ENCODE results near the genes MED13L, FBXO21 and TAOK3.

DNA sequence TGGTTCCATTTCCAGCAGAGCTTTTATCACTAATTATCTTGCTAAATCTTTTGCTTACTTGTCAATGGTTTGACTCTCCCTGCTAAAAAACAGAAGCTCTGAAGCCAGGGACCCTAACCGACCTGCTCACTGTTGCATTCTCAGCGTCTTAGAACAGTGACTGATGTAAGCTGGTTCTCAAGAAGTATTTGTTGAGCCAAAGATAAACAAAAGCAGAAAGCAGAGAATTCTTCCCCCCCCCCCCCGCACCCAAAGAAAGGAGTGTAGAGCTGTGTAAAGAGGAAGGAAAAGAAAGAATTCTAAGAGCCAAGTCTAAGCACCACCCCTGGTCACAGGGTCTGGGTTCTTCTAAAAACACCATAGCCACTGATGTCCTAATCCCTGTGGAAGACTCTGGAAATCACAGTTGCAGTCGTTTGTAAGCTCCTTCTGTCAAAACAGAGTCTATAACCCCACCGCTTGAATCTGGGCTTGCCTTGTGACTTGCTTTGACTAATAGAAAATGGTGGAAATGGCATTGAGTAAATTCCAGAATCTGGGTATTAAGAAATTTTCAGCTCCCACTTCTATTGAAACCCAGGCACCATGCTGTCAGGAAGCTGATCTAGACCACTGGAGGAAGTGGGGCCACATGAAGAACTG is 385.7 kb downstream of the MED13L start:
- RAMPAGE, long total RNA = no peak
- RRBS = no CpG with 5 or more reads among the region's 5 CpGs
PRO-cap:
- standard = no peak
- CoPRO, capped RNA only, 2 experiments = no peak in any of the 2 experiments
- CoPRO, capped and uncapped RNA, 2 experiments = no peak in any of the 2 experiments
- CoPRO, uncapped RNA only, 2 experiments = no peak in any of the 2 experiments
CAGE:
- cytosol, long polyA plus RNA = no peak
- long polyA plus RNA = no peak
- nucleolus, long total RNA = no peak
- nucleus, long polyA plus RNA = no peak

DNA sequence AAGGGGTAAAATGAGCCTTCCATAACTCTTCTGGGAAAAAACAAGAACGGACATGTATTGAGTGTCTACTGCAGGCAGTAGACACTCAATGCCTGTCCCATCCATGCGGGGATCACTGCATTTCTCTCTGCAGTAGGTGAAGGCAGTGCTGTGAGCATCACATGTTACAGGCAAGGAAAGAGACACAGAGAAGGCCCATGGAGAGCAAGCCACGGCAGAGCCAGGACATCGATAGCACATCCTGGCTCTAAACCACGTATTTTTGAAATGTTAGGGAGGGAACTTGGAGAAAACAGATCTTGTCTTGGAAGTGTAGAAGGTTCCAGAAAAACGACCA is 328.4 kb downstream of the MED13L start:
- RAMPAGE, long total RNA = no peak
- RRBS = no CpG with 5 or more reads among the region's 6 CpGs
PRO-cap:
- standard = no peak
- CoPRO, capped RNA only, 2 experiments = no peak in any of the 2 experiments
- CoPRO, capped and uncapped RNA, 2 experiments = no peak in any of the 2 experiments
- CoPRO, uncapped RNA only, 2 experiments = peak in 1 of 2 experiments; most common minus-strand start position 166 of the sequence (in 1)
CAGE:
- cytosol, long polyA plus RNA = no peak
- long polyA plus RNA = no peak
- nucleolus, long total RNA = no peak
- nucleus, long polyA plus RNA = no peak

GRCh38 chr12:116123130-116124265 is 154.0 kb downstream of the MED13L start:
- RAMPAGE, long total RNA = no peak
- RRBS = no CpG with 5 or more reads among the region's 12 CpGs
PRO-cap:
- standard = no peak
- CoPRO, capped RNA only, 2 experiments = no peak in any of the 2 experiments
- CoPRO, capped and uncapped RNA, 2 experiments = no peak in any of the 2 experiments
- CoPRO, uncapped RNA only, 2 experiments = peak in 2 of 2 experiments; most common plus-strand start chr12:116123780 (in 1); most common minus-strand start chr12:116123305 (in 1)
CAGE:
- cytosol, long polyA plus RNA = no peak
- long polyA plus RNA = no peak
- nucleolus, long total RNA = no peak
- nucleus, long polyA plus RNA = no peak

DNA sequence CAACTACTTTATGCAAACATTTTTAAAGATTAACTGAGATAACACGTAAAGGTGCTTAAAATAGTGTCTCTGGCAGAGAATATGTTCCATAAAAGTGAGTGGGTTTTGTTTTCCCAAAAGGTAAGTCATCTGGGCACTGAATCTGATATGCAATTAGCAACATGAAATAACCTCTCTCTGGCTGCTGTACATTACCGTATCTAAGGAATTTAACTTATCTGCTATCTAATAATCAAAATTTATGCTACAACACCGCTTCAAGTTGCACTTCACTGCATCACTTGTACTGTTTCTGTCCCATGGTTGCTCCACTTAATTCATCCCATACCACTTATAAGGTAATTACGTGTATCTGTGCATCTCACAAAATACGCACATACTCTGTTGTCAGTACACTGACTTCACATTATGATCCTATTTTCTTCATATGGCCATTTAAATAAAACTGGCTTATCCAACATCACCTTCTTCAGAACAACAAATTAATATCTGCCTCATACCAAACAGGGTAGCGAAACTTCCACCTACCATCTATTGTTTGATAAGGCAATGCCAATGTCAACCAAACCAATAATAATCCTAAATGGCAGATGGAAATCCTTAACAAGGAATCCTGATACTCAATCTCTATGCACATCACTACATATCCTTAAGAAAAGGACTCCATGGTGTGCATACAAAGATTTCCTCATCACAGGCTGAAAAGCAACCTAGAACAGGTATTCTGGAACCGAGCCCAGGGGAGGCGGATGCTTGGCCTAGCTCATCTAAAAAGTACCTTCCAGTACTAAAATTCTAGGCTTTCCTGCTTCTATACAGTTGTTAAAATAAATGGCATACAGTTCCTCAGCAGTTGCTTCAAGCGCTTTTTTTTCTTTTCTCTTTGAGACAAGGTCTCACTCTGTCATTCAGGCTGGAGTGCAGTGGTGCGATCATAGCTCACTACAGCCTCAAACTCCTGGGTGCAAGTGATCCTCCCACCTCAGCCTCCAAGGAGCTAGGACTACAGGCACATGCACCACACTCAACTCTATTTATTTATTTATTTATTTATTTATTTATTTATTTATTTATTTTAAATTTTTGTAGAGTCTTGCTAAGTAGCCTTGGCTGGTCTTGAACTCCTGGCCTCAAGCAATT is 132.5 kb downstream of the MED13L start:
- RAMPAGE, long total RNA = no peak
- RRBS = no CpG with 5 or more reads among the region's 10 CpGs
PRO-cap:
- standard = no peak
- CoPRO, capped RNA only, 2 experiments = no peak in any of the 2 experiments
- CoPRO, capped and uncapped RNA, 2 experiments = no peak in any of the 2 experiments
- CoPRO, uncapped RNA only, 2 experiments = peak in 1 of 2 experiments; most common minus-strand start position 168 of the sequence (in 1)
CAGE:
- cytosol, long polyA plus RNA = no peak
- long polyA plus RNA = no peak
- nucleolus, long total RNA = no peak
- nucleus, long polyA plus RNA = no peak

DNA sequence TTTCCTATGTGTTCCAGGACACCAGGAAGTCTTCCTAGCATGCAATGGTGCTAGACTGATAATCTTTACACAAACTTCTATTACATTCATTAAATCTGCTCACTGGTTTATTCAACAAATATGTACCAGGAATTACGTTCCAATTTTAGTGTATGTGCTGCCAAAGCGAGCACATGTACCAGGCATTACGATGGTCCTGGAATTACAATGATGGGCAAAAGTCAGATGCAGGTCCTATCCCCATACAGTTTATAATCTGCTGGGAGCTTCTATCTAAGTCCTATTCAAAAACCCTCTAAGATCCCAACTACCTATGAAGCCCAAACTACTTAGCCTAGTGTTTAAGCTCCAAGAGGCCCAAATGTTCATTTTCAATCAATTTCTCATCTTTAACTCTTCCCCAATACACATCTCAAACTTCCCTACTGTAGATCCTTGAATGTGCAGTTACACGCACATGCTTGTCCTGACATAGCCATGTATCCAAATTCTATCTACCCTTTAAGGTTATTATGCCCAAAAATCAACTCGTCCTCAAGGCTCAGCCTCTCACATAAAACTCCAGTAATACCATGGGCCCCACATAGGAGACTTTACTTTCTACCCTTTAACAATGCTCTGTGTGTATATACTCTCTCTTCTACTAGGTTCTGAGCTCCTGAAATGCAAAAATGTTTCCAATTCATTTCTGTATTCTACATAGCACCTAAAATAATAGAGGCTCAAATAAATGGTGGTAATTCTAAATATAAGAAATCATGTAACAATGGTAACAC is 53.4 kb downstream of the MED13L start:
- RAMPAGE, long total RNA = no peak
- RRBS = no CpG with 5 or more reads among the region's 5 CpGs
PRO-cap:
- standard = no peak
- CoPRO, capped RNA only, 2 experiments = no peak in any of the 2 experiments
- CoPRO, capped and uncapped RNA, 2 experiments = no peak in any of the 2 experiments
- CoPRO, uncapped RNA only, 2 experiments = peak in 1 of 2 experiments; most common minus-strand start position 60 of the sequence (in 1)
CAGE:
- cytosol, long polyA plus RNA = no peak
- long polyA plus RNA = no peak
- nucleolus, long total RNA = no peak
- nucleus, long polyA plus RNA = no peak

DNA sequence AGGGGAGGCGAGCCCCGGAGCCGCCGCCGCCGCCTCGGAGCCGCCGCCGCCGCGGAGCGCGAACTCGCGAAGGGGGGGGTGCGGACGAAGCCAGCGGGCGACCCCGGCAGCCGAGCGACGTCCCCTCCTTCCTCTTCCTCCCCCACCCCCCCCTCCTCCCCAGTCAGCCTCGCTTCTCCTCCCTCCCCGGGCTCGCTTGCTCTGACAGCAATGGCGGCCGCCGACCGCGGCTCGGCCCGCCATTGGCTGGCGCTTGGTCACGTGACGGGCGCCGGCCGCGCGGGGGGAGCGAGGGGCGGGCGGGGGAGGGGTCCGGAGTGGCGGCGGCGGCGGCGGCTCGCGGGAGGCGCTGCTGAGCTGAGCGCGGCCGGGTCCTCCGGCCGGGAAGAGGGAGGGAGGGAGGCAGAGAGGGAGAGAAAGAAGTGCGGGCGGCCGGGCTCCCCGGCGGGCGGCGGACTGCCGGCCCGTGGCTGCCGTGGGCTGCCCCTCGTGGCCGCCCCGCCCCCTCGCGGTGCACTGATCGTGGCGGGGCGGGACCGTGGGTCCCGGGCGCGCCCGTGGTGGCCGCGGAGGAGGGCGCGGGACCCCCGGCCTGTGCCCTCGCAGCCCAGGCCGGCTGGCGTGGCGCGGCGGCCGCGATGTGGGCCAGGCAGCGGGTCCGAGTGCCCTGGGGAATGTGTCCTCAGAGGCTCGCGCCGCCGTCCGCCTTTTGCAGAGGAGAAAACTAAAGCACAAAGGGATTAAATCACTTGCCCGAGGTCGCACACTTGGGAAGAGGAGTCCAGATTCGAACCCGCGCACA is at the start of gene MED13L:
Gene MED13L (minus strand): TSS at position 212 of the 802 bp plus-strand sequence.
- RAMPAGE, long total RNA = no peak
- RRBS = 1% methylated on average over 57 of the region's 107 CpGs
PRO-cap:
- standard = bidirectional peak, plus-strand start at position 405 of the sequence, minus-strand start at position 203 of the sequence; bidirectional peak, plus-strand start at position 516 of the sequence, minus-strand start at position 458 of the sequence
- CoPRO, capped RNA only, 2 experiments = peak in 2 of 2 experiments; most common plus-strand start position 405 of the sequence (in 2); most common minus-strand start position 158 of the sequence (in 1)
- CoPRO, capped and uncapped RNA, 2 experiments = peak in 2 of 2 experiments; most common plus-strand start position 307 of the sequence (in 1); most common minus-strand start position 72 of the sequence (in 1)
- CoPRO, uncapped RNA only, 2 experiments = peak in 1 of 2 experiments; most common plus-strand start position 409 of the sequence (in 1); most common minus-strand start position 115 of the sequence (in 1)
CAGE:
- cytosol, long polyA plus RNA = no peak
- long polyA plus RNA = no peak
- nucleolus, long total RNA = no peak
- nucleus, long polyA plus RNA = no peak

GRCh38 chr12:116313073-116313578 is 35.6 kb upstream of the MED13L start:
- RAMPAGE, long total RNA = no peak
- RRBS = no CpG with 5 or more reads among the region's 10 CpGs
PRO-cap:
- standard = no peak
- CoPRO, capped RNA only, 2 experiments = no peak in any of the 2 experiments
- CoPRO, capped and uncapped RNA, 2 experiments = no peak in any of the 2 experiments
- CoPRO, uncapped RNA only, 2 experiments = no peak in any of the 2 experiments
CAGE:
- cytosol, long polyA plus RNA = no peak
- long polyA plus RNA = no peak
- nucleolus, long total RNA = no peak
- nucleus, long polyA plus RNA = no peak

- RAMPAGE, long total RNA = no peak
- RRBS = no CpG with 5 or more reads among the region's 11 CpGs
PRO-cap:
- standard = no peak
- CoPRO, capped RNA only, 2 experiments = no peak in any of the 2 experiments
- CoPRO, capped and uncapped RNA, 2 experiments = no peak in any of the 2 experiments
- CoPRO, uncapped RNA only, 2 experiments = no peak in any of the 2 experiments
CAGE:
- cytosol, long polyA plus RNA = no peak
- long polyA plus RNA = no peak
- nucleolus, long total RNA = no peak
- nucleus, long polyA plus RNA = no peak
Measured at GRCh38 chr12:116610917-116611618, 51.9 kb downstream of the MAP1LC3B2 start.

DNA sequence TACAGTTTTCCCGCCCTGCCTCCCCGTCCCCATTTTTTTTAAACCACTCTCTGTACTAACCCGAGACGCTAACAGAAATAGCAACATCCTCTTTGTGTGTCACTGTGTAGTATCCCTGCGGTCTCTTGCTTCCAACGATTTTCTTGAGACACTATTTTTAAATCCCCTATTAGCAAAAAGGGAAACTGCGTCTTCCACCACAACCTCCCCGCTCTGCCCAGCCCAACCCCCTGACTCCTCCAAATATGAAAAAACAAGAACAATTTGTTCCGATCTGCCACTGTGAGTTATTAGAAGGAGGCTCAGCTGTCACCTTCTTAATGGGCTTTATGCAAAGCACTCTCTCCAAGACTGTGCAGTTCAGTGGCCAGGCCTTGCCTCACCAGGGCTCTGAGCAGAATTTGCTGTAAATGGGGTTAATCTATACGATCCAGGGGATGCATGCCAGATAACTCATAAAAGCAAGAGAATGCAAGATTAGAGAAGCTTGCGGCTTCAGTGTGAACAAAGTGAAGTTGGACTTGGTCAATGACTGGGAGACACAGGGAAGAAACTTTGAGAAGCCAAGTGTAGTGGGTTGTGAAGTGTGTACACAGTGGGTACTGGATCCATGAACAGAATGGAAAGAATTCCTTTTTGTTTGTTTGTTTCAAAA is 76.4 kb downstream of the MAP1LC3B2 start:
- RAMPAGE, long total RNA = no peak
- RRBS = no CpG with 5 or more reads among the region's 11 CpGs
PRO-cap:
- standard = no peak
- CoPRO, capped RNA only, 2 experiments = no peak in any of the 2 experiments
- CoPRO, capped and uncapped RNA, 2 experiments = no peak in any of the 2 experiments
- CoPRO, uncapped RNA only, 2 experiments = no peak in any of the 2 experiments
CAGE:
- cytosol, long polyA plus RNA = no peak
- long polyA plus RNA = no peak
- nucleolus, long total RNA = no peak
- nucleus, long polyA plus RNA = no peak

DNA sequence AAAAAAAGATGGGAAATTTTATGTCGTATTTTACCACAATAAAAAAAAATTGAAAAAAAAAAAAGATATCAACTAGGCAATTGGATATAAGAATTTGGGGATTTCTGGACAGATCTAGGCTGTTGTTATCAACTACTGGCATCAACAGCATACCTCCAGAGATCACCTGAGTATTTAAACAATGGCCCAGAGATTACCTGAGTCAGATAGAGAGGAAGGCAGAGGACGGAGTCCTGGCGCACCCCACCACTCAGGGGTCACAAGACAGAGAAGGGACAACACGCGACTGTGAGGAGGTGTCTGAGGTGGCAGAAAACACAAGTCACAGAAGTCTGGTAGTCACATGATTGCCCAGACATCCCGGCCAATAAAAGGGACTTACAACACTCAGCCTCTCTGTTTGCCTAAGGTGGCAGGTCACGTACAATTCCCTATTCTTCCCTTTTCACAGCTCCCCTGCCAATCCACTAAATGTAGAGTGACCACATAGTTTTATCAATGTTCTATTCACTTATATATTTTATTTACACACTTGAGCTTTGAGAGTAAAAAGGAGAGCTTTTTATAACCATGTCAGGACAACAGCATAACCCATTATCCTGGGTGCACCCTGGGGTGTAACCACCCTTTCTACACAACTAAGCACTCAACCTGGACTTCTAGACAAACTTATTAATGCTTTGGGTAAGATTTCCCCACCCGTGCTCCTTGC is 1.7 kb downstream of the SPRING1 start:
- RAMPAGE, long total RNA = no peak
- RRBS = no CpG with 5 or more reads among the region's 8 CpGs
PRO-cap:
- standard = no peak
- CoPRO, capped RNA only, 2 experiments = no peak in any of the 2 experiments
- CoPRO, capped and uncapped RNA, 2 experiments = no peak in any of the 2 experiments
- CoPRO, uncapped RNA only, 2 experiments = no peak in any of the 2 experiments
CAGE:
- cytosol, long polyA plus RNA = no peak
- long polyA plus RNA = no peak
- nucleolus, long total RNA = no peak
- nucleus, long polyA plus RNA = no peak

- RAMPAGE, long total RNA = no peak
- RRBS = no CpG with 5 or more reads among the region's 22 CpGs
PRO-cap:
- standard = no peak
- CoPRO, capped RNA only, 2 experiments = no peak in any of the 2 experiments
- CoPRO, capped and uncapped RNA, 2 experiments = no peak in any of the 2 experiments
- CoPRO, uncapped RNA only, 2 experiments = no peak in any of the 2 experiments
CAGE:
- cytosol, long polyA plus RNA = no peak
- long polyA plus RNA = no peak
- nucleolus, long total RNA = no peak
- nucleus, long polyA plus RNA = no peak
Measured at GRCh38 chr12:116736967-116737439, 866 bp downstream of the SPRING1 start.

DNA sequence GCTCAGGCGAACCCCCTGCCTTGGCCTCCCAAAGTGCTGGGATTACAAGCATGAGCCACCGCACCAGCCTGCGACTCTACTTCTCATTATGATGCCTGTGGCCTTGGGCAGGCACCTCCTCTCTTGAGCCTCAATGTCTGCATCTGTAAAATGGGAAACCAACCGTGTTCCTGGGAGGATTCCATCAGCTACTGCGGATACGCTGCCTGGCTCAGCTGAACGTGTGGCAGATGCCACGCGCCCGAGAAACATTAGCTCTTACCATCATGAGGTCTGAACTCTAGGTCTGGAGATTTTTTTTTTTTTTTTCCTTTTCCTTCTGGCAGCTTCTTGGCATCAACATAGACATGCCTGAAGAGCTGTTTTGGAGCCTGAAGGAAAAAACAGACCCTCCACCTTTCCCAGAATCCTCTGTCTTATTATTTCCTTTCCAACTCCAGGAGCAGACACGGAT is 5.7 kb downstream of the TESC start:
- RAMPAGE, long total RNA = no peak
- RRBS = no CpG with 5 or more reads among the region's 11 CpGs
PRO-cap:
- standard = no peak
- CoPRO, capped RNA only, 2 experiments = no peak in any of the 2 experiments
- CoPRO, capped and uncapped RNA, 2 experiments = no peak in any of the 2 experiments
- CoPRO, uncapped RNA only, 2 experiments = no peak in any of the 2 experiments
CAGE:
- cytosol, long polyA plus RNA = no peak
- long polyA plus RNA = no peak
- nucleolus, long total RNA = no peak
- nucleus, long polyA plus RNA = no peak

DNA sequence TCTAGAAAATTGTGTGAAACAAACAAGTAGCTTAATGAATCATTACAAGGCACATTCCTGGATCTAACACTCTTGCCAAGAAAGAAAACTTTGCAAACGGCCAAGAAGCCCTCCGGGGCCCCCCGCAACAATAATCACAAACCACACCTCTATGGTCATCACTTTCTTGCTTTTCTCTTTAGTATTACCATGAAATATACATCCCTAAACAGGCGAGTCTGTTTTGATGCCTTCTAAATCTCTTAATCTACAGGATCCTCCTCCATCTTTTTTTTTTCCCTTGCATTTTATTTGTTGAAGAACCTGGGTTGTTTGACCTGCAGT is 11.1 kb downstream of the FBXO21 start:
- RAMPAGE, long total RNA = no peak
- RRBS = no CpG with 5 or more reads among the region's 4 CpGs
PRO-cap:
- standard = no peak
- CoPRO, capped RNA only, 2 experiments = no peak in any of the 2 experiments
- CoPRO, capped and uncapped RNA, 2 experiments = no peak in any of the 2 experiments
- CoPRO, uncapped RNA only, 2 experiments = no peak in any of the 2 experiments
CAGE:
- cytosol, long polyA plus RNA = no peak
- long polyA plus RNA = no peak
- nucleolus, long total RNA = no peak
- nucleus, long polyA plus RNA = no peak

- RAMPAGE, long total RNA = no peak
- RRBS = 2% methylated on average over 31 of the region's 78 CpGs
PRO-cap:
- standard = unidirectional peak, minus-strand start at chr12:117190230; bidirectional peak, plus-strand start at chr12:117190587, minus-strand start at chr12:117190471
- CoPRO, capped RNA only, 2 experiments = peak in 2 of 2 experiments; most common plus-strand start chr12:117190585 (in 2); most common minus-strand start chr12:117190471 (in 2)
- CoPRO, capped and uncapped RNA, 2 experiments = peak in 2 of 2 experiments; most common plus-strand start chr12:117190634 (in 1); most common minus-strand start chr12:117190471 (in 2)
- CoPRO, uncapped RNA only, 2 experiments = peak in 1 of 2 experiments; most common plus-strand start chr12:117190679 (in 1); most common minus-strand start chr12:117190453 (in 1)
CAGE:
- cytosol, long polyA plus RNA = no peak
- long polyA plus RNA = no peak
- nucleolus, long total RNA = no peak
- nucleus, long polyA plus RNA = no peak
Measured at GRCh38 chr12:117190132-117190882, at the start of gene FBXO21. TSS of gene FBXO21 (minus strand) at chr12:117190470.

- RAMPAGE, long total RNA = no peak
- RRBS = no CpG with 5 or more reads among the region's 6 CpGs
PRO-cap:
- standard = no peak
- CoPRO, capped RNA only, 2 experiments = no peak in any of the 2 experiments
- CoPRO, capped and uncapped RNA, 2 experiments = no peak in any of the 2 experiments
- CoPRO, uncapped RNA only, 2 experiments = no peak in any of the 2 experiments
CAGE:
- cytosol, long polyA plus RNA = no peak
- long polyA plus RNA = no peak
- nucleolus, long total RNA = no peak
- nucleus, long polyA plus RNA = no peak
Measured at GRCh38 chr12:117803013-117803411, 165.8 kb downstream of the KSR2 start.

DNA sequence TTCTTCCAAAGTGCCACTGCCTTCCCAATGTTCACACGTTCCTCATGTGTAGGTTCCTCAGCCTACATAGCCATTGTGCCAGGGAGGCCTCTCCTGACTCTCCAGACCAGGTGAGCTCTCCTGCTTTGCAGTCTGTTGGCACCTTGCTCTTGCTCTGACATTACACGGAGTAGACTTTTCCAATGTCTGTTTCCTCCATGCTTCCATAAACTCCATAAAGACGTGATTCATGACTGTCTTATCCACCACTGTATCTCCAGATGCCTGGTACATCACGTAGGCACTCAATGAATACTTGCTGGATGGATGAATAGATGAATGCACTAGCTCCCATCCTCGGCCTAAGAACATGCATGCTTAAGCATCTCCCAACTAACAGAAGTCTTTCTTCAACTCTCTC is 21.6 kb downstream of the PEBP1 start:
- RAMPAGE, long total RNA = no peak
- RRBS = no CpG with 5 or more reads among the region's 5 CpGs
PRO-cap:
- standard = no peak
- CoPRO, capped RNA only, 2 experiments = no peak in any of the 2 experiments
- CoPRO, capped and uncapped RNA, 2 experiments = no peak in any of the 2 experiments
- CoPRO, uncapped RNA only, 2 experiments = peak in 1 of 2 experiments; most common minus-strand start position 207 of the sequence (in 1)
CAGE:
- cytosol, long polyA plus RNA = no peak
- long polyA plus RNA = no peak
- nucleolus, long total RNA = no peak
- nucleus, long polyA plus RNA = no peak

GRCh38 chr12:118372264-118373014 is at the start of gene TAOK3:
TSS of gene TAOK3 (minus strand) at chr12:118372907.
- RAMPAGE, long total RNA = no peak
- RRBS = 1% methylated on average over 38 of the region's 63 CpGs
PRO-cap:
- standard = bidirectional peak, plus-strand start at chr12:118373189, minus-strand start at chr12:118372889
- CoPRO, capped RNA only, 2 experiments = peak in 2 of 2 experiments; most common minus-strand start chr12:118372889 (in 2)
- CoPRO, capped and uncapped RNA, 2 experiments = peak in 2 of 2 experiments; most common minus-strand start chr12:118372889 (in 2)
- CoPRO, uncapped RNA only, 2 experiments = peak in 2 of 2 experiments; most common minus-strand start chr12:118372886 (in 1)
CAGE:
- cytosol, long polyA plus RNA = start-site peak on the minus strand at chr12:118372887-118372920, 84 and 173 reads in 2 replicates
- long polyA plus RNA = start-site peak on the minus strand at chr12:118372864-118372903, 95 and 226 reads in 2 replicates
- nucleolus, long total RNA = no peak
- nucleus, long polyA plus RNA = start-site peak on the minus strand at chr12:118372867-118372920, 75 and 314 reads in 2 replicates

GRCh38 chr12:118980113-118980951 is 1.0 kb upstream of the SRRM4 start:
- RAMPAGE, long total RNA = no peak
- RRBS = no CpG with 5 or more reads among the region's 32 CpGs
PRO-cap:
- standard = no peak
- CoPRO, capped RNA only, 2 experiments = no peak in any of the 2 experiments
- CoPRO, capped and uncapped RNA, 2 experiments = no peak in any of the 2 experiments
- CoPRO, uncapped RNA only, 2 experiments = no peak in any of the 2 experiments
CAGE:
- cytosol, long polyA plus RNA = no peak
- long polyA plus RNA = no peak
- nucleolus, long total RNA = no peak
- nucleus, long polyA plus RNA = no peak

All from K562 (cell line).